ENCODE measurements around a stretch of chr2.

DNA sequence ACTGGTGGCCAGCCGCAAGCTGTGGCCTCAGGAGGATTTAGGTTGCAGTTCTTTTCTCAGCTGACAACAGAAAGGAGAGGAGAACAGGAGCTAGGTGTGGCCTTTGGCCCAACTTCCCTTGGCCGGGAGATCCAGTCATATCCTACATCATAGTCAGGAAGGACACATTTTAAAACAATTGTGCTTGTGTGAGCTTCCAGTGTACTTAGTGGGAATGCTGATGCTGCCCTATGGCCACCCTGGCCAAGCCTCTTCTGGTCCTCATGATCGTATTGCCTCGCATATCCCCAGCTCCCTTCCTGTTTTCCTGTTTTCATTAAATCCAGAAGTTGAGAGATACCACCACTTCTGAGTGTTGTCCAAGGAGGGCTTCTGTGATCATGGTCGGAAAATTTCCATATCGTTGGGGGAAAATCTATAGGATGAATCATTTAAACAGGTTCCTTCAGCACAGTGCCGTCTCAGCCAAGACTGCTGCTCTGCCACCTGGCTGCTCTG is 98.0 kb downstream of the WDSUB1 start:
- PRO-cap: no peak
- RRBS, 2 experiments: no CpG with 5 or more reads among the region's 7 CpGs

DNA sequence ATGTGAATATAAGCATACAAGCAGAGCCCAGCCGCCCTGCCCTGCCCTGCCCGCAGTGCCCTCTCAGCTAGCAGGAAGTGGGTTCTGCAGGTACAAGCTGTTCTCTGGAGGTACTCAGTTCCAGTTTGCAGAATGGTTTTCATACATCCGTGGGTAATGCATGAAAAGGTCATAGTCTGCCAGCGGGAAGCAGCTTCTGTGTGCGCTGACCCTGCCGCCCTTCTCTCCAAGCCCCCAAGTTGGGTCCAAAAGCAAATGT is 76.6 kb downstream of the WDSUB1 start:
- PRO-cap: no peak
- RRBS, 2 experiments: no CpG with 5 or more reads among the region's 6 CpGs

DNA sequence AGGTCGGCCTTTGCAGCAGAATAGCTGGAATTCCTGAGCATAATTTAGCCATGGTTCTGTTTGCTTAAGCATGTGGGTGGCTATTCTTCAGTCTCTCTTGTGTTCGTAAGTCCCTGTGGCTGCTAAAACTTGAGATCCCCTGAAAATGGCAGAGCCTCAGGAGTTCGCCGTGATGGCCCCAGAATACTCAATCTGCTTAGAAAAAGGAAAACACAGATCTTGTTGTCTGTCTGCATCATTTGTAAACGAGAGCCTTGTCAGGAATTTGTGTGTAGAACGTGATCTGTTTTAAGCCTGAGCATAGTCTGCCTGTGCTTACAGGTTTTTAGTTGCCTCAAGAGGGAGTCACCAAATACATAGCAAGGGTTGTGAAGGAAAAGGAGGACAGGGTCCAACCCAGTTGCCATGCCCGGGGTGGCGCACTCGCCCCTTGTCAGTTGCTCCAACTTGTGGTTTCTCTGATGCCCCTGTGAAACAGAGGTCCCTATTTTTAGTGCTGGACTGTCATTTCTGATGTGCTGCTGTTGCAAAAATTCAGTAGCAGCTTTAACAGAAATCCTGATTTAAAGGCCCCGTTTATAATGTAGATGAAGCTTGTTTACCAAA is 74.9 kb downstream of the WDSUB1 start:
- PRO-cap: no peak
- RRBS, 2 experiments: no CpG with 5 or more reads among the region's 10 CpGs

- PRO-cap: no peak
- RRBS, 2 experiments: no CpG with 5 or more reads among the region's 6 CpGs
Measured at GRCh38 chr2:159382341-159383087, 96.0 kb upstream of the WDSUB1 start.

DNA sequence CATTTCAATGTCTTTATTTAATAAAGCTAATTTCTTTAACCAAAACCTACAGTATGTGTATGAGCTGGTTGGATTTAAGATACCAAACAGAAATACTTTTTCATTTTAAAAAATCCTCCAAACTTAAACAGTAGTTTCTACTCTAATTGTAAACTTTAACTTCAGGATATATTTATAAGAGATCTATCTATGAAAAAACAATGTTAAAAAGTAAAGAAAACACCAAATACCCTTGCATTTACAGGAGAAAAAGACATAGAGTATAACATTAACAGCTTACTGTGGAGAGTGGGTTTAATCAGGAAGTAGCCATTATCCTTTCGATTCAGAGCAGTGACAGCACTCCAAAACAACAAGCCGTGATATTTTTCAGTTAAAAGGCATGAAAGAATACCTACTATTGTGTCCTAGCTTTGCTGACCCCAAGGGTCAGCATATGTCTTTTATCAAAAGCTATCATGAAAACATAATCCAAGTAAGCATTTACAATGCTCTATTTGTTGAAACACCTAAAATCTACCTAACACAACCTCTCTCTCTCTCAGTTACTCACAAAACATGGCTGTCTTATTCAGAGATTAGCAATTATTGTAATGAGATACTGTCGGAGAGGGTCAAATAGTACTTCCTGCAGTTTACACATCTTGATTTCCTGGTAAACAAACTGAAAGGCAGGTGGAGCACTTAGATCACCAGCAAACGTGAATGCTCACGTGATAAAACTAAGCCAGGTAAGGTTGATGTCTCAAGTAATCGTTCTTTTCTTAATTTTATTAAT is 100.2 kb downstream of the BAZ2B start:
- PRO-cap: unidirectional peak, plus-strand start at position 312 of the sequence
- RRBS, 2 experiments: no CpG with 5 or more reads among the region's 6 CpGs

GRCh38 chr2:159614683-159615172 is 1.6 kb downstream of the BAZ2B start:
- PRO-cap: bidirectional peak, plus-strand start at chr2:159615067, minus-strand start at chr2:159614911
- RRBS, 2 experiments: no CpG with 5 or more reads among the region's 7 CpGs

- PRO-cap: no peak
- RRBS, 2 experiments: no CpG with 5 or more reads among the region's 6 CpGs
Measured at GRCh38 chr2:159802563-159803048, 4.6 kb upstream of the CD302 start.

DNA sequence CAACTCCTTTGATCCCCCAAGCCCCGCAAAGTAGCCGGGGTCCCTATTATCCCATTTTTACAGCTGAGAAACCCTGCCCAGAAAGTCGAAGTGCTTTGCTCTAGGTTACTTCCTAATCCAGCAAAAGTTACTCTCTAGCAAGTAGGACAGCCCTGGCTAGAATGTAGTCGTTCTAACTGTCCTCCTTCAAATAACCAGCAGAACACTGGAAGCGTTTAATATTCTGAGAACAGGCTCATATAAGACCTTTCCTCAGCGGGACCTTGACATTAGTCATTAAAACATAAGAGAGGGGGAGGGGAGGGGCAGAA is 647 bp upstream of the PLA2R1 start:
- PRO-cap: no peak
- RRBS, 2 experiments: 91 to 94% methylated on average over 2 of the region's 6 CpGs

DNA sequence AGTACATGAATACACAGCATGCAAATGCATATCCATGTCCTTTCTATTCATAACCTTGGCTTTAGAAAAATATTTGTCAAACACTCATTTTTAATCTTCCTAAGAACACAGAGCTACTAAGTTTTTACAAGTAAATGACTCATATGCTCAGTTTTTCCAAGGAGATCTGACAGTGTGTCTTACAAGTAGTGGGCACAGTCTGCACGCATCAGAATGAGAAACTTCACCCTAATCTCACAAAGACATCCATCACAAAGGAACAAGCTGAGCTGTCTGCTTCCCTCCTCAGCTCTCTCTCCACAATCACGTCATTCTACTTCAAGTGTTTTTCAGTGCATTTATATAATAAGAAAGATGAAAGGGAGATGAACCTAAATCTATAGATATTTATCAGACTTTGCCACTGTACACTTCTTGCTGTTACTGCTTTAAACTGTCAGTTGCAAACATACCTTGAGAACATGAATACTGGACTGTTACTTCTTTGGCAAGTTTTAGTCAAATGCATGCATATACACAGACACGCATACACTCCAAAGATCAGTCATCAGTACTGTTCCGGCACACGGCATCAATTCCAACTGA is 75.8 kb downstream of the RBMS1 start:
- PRO-cap: no peak
- RRBS, 2 experiments: no CpG with 5 or more reads among the region's 5 CpGs

GRCh38 chr2:160491028-160491423 is 2.6 kb downstream of the RBMS1 start:
- PRO-cap: no peak
- RRBS, 2 experiments: no CpG with 5 or more reads among the region's 4 CpGs

DNA sequence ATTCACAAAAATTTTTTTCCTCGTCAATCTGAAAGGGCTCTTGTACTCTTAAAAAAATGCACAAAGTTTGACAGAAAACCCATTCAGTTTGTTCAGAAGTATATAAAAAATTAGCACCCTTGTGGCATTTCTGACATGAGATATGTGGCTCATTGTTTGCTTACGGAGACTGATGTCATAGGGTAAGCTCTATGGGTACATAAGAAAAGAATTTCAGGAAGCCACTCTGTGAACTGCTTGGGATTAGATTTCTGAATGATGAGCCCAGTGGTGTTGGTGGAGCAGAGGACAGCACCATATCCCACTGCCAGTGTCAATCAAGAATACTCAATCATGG is 243.0 kb upstream of the RBMS1 start:
- PRO-cap: no peak
- RRBS, 2 experiments: no CpG with 5 or more reads among the region's 2 CpGs

GRCh38 chr2:160813487-160813977 is 319.9 kb upstream of the RBMS1 start:
- PRO-cap: no peak
- RRBS, 2 experiments: no CpG with 5 or more reads among the region's 6 CpGs

DNA sequence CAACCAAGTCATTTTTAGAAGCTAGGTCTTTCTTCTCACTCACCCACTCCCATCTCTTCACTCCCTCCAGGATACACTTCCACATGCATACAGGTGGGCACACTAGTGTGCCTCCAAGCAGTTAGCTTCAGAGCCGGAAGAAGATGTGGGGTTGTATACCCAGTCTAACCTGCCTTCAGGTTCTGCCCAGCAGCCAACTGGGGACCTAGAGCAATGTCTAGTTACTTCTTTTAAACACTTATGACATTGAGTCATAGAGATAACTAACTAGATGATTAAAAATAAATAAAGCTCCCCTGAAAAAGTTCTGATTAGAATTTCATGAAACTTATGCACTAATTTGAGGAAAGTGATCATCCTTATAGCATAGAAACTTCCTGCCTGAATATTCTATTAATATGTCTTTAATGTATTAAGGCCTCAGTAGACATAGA is 21.7 kb upstream of the TANK start:
- PRO-cap: no peak
- RRBS, 2 experiments: no CpG with 5 or more reads among the region's 1 CpG

DNA sequence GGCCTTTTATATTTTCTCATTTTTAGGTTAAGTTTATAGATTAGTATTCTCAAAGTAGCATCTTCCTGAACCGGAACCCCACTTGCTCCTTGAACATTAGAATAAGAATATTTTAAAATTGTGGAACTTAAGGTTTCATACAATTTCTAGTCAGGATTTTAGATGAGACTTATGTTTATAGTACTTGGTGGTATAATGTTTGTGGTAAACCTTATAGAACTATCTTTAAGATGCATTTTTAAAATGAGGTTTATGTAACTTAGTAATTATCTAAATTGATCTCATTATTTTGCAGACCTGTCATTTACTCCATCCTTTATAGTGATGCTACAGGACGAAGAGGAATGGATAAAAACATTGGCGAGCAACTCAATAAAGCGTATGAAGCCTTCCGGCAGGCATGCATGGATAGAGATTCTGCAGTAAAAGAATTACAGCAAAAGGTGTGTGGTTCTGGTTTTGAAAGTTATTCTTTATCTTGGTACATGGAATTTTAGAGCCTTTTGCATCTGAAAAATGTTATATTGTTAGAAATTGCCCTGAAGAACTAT is 19.2 kb downstream of the TANK start:
- PRO-cap: no peak
- RRBS, 2 experiments: no CpG with 5 or more reads among the region's 5 CpGs

DNA sequence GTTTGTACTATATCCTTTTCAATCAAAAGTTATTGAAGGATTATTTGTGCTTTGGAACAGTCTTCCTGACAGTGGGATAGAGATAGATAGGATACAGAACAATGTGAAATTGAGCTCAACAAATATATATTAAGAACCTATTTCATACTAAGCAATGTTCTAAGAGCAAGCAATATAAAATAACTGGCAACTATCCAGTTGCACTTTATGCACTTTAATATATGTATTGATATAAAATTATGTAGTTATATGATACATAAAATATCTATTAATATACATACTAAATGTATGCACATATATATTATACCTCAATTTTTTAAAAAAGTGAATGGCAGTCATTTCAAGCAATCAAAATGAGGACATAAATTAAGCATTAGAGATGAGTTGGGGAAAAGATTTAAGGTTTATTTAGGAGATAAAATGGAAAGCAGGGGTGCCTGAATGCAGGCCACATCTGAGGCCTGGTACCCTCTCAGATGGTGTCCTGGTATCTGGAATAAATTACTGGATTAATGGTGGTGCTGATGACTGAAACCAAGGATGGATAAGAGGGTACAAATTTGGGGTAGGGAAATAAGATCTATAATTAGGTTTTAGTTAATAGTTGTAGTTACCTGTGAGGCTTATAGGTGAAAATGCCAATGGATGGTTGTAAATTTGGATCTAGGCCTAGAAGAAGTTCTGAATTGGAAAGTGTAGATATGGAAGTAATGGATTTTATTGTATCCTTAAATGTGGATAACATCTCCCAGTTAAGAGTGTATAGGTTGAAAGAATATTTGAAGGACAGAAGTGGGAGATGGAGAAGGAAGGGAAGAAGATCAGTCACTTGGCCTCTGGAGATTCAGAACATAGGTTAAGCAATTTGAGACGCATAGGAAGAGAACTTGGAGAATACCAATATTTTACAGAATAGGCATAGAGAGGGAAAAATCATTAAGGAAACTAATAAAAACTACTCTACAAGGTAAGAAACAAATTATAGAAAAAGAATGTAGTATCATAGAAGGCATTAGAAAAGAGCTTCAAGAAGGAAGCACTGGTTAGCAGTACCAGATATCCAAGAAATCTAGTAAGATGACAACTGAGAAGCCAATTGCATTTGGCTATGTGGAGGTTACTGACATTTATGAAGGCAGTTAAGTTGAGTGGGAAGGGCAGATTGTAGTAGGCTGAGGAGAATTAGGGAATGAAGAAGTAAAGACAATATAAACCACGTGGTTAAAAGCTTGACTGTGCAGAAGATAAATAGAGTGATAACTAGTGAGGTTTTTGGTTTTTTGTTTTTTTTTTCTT is 24.4 kb downstream of the TANK start:
- PRO-cap: no peak
- RRBS, 2 experiments: no CpG with 5 or more reads among the region's 2 CpGs

GRCh38 chr2:161257311-161257731 is 50.9 kb upstream of the PSMD14 start:
- PRO-cap: no peak
- RRBS, 2 experiments: no CpG with 5 or more reads among the region's 6 CpGs

GRCh38 chr2:161339466-161340466 is 31.5 kb downstream of the PSMD14 start:
- PRO-cap: no peak
- RRBS, 2 experiments: no CpG with 5 or more reads among the region's 8 CpGs

GRCh38 chr2:162839316-162839898 is 840 bp upstream of the KCNH7 start:
- PRO-cap: no peak
- RRBS, 2 experiments: no CpG with 5 or more reads among the region's 21 CpGs

DNA sequence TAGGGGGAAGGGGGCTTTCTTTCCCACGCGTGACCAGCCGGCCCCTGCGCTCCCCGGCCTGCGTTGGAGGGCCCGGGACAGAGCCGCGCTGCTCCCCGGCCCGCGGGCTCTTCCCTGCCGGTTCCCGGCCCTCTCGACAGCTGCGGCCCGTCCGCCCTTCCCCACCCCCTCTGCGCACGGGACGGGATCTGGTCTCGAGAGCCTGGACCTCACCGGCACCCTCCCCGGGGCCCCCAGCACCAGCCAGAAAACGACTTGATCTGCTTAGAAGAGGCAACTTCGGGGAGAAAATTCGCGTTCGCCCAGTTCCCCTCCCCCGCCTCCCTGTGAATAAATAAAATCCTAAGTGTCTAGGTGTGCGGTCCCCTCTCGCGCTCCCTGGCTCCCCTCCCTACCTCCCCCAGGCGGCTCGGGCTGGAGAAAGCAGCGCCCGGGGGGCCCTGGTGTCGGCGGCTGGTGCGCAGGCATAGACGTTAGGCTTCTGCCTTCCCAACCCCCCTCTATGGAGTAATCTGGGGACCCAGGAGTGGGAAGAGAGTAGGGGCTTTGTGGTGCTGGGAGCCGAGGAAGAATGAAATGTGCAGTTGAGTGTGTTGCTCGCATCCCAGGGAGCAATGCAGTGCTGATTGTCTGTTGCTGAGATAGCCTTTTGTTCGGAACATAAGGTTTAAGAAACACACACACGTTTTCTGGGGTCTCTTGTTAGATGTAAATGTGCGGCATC is 883 bp upstream of the FIGN start:
- PRO-cap: bidirectional peak, plus-strand start at position 429 of the sequence, minus-strand start at position 172 of the sequence
- RRBS, 2 experiments: 0 to under 1% methylated on average over 8 of the region's 46 CpGs

DNA sequence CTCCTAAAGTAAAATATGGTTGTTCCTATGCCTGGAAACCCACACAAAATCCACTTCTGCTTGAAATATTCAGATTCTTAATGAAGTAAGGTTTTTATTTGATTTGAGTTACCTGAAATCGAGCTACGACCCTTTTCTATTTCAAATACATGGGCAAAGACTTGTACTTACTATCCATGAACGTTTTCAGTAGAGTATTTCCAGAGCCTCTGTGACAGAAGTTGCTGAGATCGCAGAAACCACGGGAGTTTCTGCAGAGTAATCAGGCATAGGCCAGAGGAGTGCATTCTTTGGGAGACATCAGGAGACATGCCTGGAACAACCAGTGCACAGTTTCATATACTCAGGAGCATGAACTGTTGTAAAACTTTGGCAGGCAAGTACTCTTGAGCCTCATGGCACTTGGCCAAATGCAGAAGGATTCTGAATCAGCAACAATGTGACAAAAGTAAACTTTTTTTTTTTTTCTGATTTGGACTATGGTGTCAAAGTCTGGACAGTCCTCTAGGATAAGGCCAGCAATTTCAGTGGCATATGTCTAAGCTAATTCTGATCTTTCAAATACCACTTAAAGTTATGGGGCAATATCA is 307.2 kb downstream of the GRB14 start:
- PRO-cap: no peak
- RRBS, 2 experiments: no CpG with 5 or more reads among the region's 5 CpGs

Data from HEK293 (cell line).